Temporal lobe (tissue), 2 donors: ENCODE measurements around the genes RDX and HSPB2.

- RAMPAGE, long total RNA: no peak
Measured at GRCh38 chr11:108647359-108648550, 17.1 kb upstream of the DDX10 start.

- RAMPAGE, long total RNA: no peak
Measured at GRCh38 chr11:108929184-108929870, 264.5 kb downstream of the DDX10 start.

- RAMPAGE, long total RNA: no peak
Measured at GRCh38 chr11:110131632-110132067, 38.5 kb downstream of the ZC3H12C start.

DNA sequence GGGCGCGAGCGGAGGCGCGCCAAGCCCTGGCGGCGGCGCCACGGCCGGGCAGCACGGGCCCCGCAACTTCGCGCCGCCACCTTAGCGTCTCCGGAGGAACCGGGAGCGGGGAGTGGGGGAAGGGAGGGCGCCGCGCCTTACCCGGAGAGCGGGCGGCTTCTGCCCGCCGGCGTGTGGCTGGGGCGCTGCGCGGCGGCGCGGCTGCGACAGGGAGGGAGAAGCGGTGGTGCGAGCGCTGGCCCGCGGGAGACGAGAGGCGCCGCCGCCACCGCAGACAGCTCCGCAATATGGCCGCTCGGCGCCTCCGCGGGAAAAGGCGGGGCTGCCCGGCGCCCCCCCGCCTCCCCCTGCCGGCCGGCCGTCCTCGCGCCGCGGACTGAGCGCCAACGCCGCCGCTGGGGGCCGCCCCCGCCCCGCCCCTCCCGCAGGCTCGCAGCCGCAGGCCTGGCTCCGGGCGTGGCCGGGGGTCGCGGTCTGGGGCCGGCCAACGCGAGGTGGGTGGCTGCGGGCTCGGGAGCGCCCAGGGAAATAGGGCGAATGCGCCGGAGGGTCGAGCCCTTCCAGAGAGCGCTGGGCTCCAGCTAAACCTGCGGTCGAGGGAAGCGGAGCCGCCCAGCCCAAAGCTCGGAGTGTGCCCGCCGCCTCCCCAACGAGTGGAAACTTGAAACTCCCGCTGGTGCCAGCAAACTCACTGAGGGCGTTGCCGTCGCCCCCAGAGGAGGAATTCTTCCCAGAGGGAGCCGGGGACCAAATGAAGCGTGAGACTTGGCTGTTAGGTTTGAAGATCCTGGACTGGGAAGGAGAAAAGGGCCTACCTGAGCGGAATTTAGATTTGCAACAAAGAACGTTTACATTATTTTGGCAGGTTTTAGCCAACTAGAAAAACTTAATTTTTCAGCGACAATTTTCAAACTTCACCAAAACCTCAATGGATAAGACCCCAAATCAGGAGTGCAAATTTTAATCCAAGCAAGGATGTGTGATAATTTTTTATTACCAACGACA, at the start of gene RDX:
Gene RDX, minus strand, starts transcription at position 289 of the 1,005 bp plus-strand sequence.
- RAMPAGE, long total RNA: no peak

DNA sequence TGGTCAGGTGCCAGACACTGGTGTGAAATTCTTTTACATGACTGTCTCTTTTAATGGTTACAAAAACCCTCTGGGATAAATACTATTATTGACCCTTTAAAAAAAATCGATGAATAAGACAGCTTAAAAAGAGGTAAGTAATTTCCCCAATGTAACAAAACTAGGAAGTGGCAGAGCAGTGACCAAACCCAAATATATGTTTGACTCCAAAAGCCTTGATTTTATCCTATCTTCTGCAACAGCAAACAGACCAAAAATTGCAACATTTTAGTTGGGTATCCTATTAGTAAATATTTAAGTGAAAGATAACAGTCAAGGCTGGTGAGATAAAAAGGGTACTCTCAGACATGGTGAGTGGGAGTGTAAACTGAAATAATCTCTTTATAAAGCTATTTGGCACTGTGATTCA, 1.8 kb upstream of the RDX start:
- RAMPAGE, long total RNA: no peak

GRCh38 chr11:110362874-110363749, 66.6 kb upstream of the FDX1 start:
- RAMPAGE, long total RNA: no peak

DNA sequence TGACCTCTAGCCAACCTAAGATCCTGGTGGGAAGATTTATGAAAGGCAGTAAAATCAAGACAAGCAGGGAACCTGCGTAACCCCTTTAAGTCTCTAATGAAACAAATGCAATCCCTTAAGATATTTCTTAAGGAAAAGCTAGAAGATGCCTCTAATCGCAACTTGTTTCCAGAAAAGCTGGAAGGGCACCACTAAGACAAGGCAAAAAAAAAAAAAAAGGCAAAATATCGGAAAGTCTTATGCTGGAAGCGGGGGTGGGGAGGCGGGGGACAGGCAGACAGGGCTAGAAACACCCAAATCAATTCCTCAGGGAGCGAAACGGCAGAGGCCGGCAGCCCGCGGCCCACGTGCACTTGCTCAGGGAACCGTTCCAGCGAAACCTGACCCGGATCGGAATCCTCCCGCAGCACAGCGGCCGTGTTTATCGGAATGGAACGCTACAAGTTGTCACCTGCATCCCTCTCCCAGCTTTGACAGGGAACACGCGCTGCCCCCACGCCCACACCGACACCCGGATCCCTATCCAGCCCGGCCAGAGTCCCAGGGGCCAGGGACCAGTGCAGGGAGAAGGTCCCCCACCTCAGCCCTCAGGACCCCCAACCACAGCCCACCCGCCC, 1.3 kb downstream of the ARHGAP20 start:
- RAMPAGE, long total RNA: no peak

DNA sequence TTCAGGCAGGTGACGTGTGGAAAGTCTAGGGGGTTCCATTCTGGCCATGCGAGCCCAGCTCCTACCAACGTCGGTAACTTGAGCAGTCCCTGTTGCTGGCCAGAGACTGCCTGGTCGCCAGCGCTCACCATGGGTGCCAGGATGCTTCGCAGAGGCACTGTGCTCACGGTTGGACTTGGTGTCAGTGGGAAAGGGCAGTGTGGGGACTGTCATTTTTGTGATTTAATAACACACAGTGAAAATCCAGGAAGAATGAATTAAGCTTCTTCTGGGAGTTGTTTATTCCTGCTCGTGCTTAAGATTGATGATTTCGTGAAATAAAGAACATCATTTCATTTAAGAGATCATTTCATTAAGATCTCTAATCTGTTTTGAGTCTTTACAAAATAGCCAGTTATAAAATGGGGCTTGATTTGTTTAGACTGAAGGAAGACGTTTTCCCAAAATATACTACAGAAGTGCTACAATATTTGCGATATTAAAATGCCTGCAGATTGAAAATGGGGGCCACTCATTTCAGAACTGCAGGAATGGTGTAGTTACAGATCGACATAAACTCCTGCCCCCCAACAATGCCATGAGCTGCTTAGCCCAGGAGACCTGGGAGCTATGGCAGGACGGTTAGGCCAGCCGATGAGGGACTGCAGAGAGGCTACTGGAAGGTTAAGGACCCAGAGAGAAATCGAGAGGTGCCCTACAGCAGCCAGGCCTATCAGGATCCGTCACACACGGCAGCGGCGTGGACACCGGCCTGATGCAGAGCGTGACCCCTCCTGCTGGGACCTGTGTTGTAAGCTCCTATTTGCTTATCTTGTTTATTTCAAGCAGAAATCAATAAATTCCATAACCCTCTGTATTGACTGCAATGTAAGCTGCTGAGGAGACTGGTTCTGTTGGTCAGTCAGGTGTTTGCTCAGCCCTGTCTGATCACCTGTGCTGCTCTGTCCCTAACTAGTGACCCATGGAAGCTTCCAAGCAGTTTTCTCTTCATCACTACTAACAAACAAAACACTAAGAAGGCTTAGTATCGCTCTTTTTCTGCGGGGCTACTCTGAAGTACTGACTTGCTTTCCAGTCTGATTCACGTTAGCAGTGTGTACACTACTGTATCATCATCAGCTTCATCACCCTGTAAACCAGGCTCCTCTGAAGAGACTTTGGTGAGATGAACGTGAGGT, 40.1 kb downstream of the PPP2R1B start:
- RAMPAGE, long total RNA: no peak

DNA sequence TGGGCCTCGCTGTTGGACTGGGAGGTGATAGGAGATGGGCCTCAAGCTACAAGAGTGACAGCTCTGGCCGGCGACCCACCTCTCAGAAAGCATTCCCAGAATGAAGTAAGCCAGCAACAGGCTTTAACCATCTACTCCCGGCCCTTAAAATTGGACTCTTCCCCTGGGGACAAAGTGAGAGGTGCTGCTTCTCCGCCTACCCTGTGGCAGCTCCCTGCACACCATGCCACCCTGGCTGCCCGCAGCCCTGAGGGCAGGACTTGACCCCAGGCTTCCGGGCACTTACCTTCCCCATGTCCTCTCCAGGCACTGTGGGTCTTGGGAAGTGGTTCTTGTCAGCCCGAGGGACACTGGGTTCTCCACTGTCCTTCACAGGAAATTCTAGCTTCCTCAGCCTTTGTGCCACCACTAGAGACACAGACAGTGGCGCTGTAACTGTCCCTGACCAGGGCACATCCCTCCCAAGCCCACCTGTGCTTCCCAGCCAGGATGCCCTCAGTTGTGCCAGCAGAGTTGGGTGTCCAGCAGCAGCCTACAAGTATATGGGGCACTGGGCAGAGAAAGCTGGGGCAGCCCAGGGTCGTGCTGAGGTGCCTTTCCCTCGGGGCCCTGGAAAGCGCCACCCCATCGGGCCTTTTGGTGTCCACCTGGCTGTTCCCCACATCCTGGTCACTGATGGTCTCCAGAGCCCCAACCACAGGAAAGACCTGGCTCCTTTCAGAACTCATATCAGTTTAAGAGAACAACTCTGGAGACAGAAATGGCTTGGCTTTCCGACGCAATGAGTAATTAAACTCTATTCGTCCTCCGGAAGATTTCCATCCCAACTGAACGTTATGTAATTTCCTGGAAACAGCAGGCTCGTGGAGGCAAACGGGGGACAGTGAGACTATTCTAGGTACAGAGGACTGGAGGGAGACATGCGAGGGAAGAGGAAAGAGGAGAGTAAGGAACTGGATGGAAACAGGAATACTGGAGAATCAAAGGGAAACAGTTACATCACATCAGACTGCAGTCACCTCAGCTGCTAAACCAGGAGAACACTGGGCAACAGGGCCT, 28.7 kb downstream of the PPP2R1B start:
- RAMPAGE, long total RNA: no peak

DNA sequence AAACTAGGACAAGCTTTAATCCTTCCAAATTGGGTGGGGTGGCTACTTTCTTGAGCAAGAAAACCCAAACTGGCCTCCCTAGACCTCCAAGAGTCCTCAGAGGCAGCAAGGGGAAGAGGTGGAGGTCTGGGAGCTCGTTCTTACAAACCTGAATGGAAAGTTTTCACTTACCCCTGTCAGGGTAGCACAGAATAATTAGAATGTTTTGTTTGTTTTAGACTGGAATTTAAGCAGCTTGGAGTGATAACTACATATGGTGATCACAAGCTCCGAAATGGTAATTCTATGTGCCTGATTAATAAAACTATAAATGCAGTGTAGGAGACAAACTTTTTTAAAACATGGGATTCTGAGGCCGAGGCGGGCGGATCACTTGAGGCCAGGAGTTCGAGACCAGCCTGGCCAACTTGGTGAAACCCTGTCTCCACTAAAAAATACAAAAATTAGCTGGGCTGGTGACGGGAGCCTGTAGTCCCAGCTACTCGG, 939 bp upstream of the PPP2R1B start:
- RAMPAGE, long total RNA: no peak

DNA sequence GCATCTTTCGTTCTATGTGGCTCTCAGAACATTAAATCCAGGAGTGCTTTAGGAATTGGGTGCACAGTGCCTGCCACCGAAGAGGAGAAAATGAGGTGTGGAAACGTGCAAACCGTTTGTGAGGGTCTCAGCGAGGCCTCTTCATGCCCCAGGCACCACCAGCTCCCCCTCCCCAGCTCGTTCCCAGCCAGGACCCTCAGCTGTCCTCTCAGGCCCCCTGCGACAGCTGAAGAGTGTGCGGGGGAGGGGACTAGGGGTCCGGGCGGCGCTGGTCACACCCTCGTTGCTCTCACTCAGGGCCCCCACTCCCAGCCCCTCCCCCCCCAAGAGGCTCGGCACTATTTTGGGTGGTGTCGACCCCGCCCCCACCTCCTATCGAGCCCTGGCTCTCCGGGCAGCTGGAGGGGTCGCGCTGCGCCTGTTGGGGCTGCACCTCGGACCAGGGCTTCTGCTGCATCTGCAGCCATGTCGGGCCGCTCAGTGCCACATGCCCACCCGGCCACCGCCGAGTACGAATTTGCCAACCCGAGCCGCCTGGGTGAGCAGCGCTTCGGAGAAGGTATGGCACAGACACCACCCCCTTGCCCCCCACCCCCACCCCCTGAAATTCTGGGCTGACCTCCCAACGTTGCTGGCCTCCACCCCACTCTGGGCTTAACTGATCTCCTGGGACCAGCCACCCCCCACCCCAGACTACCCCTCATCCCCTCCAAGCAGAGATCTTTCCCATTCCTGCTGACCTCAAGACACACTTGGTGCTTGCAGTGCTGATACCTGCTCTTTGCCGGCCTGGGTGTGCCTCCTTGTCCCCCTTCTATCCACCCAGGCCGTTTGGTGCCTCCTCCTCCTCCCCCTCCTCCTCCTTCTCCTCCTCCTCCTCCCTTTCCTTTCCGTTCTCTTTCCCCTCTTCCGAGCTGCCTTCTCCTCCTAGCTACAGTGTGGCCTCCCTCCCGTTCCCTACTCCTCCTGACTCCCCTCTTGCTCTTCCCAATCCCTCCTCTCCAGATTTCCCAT, at the start of gene HSPB2:
Gene HSPB2, plus strand, starts transcription at position 370 of the 1,014 bp plus-strand sequence.
- RAMPAGE, long total RNA: start-site peak on the minus strand centred at position 820 of the sequence, 69 bp wide, 80 and 17 reads in 2 replicates

- RAMPAGE, long total RNA: no peak
Measured at GRCh38 chr11:111927408-111927748, 8.7 kb downstream of the C11orf52 start.

DNA sequence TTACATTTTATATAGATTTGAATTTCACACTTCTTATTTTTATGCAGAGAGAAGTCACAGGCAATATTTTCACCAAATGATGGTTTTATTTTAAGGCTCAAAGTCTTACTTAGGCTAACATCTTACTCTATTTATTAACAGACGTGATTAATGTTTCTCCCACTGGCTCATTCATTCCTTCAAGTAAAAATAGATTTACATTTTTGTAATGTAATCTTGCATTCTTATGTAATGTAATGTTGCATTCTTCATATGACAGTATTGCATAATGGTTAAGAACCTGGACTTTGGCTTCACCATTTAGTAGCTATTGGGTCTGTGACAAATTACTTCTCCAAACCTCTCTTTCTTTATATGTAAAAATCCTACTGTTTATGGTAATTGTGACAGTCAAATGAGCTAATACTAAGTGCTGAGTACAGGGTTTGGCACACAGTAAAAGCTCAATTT, 3.3 kb upstream of the DIXDC1 start:
- RAMPAGE, long total RNA: no peak

GRCh38 chr11:111935098-111936129, 1.7 kb upstream of the DIXDC1 start:
- RAMPAGE, long total RNA: no peak

GRCh38 chr11:111984893-111985568, 40.2 kb upstream of the DLAT start:
- RAMPAGE, long total RNA: no peak

- RAMPAGE, long total RNA: no peak
Measured at GRCh38 chr11:112019046-112020157, 5.8 kb upstream of the DLAT start.

DNA sequence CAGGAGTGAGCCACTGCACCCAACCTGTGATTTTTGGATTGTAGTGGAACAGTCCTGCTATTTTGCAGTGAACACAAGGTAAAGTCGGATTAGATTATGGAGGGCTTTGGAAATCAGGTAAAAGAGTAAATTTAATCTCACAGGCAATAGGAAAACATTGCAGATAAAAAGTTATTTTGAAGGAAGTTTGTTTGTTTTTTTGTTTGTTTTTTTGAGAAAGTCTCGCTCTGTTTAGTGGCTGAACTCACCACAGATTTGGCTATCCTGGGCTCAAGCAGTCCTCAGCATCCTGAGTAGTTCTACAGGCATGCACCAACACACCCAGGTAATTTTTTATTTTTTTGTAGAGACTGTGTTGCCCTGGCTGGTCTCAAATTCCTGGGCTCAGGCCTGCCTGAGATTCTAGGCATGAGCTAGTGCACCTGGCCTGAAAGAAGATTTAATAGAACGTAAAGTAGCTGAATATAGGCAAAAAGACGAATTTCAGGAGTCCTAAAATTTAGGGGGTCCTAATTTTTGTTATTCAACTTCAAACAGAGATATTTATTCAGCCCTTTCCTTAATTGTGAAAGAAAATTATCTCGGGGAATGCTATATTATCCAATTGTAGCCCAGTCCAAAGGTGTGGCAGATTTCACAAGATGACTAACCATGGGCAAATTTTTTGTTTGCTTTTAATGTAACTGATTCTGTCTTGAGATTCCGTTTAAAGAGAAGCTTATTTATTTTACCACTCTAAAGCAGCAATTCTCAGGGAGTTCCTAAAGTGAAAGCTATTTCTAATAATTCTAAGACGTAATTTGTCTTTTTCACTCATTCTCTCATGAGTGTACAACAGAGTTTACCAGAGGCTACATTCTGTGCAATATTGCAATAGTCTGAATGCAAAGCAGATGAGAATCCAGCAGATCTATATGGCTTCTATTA, 1.0 kb downstream of the IL18 start:
- RAMPAGE, long total RNA: no peak

GRCh38 chr11:112213742-112214139, 12.5 kb upstream of the PTS start:
- RAMPAGE, long total RNA: no peak

- RAMPAGE, long total RNA: no peak
Measured at GRCh38 chr11:112255161-112256052, 5.3 kb downstream of the PLET1 start.

DNA sequence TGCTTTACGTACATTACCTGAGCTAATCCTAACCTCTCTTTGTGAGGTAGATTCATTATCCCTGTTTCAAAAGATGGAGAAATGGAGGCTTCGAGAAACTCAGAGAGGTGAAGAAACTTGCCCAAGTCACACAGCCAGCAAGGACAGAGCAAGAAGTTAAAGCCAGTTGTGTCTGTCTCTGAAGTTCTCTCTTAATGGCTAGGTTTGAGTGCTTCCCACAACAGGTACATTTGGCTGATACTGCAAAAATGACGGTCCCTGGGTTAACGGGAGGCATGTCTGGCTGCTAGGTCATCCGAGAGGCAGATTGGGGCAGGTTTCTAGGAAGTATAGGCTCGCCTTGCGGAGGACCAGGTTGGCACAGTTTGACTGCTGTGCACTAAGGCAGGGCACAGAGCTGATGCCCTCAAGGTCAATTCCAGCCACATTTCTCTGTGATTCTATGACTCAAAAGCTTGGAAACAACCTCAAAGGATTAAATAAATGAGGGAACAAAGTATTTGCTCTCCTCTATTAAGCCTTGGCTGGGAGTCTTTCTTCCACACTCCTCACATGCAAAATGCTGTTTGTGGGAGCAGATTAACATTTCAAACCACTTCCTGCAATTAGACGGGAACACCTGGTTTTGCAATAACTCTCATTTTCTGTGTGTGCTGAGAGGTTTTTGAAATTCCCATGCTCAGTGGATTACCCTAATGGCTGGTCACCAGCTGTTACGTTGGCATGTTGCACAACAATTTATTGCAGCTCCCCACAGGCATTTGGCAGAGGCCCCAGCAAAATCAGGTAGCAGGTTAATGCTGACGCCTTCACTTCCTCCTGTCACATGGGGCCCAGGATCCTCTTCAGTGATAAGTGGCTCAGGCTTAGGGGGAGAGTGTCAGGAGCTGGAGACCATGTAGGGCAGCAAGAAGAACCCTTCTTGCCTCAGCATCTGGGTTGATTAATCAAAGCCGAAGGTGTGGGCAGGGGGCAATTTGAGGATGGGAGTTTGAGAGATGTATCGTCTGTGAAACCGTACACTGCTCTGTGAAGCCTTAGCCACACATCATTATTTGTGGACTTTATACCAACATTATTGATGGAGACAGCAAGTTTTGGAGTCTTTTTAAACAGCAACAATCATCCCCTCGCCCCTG, 61.0 kb upstream of the PLET1 start:
- RAMPAGE, long total RNA: no peak